Measurements from ENCODE around the genes ARMCX1, GPRASP2, TCEAL9 and H2BW2.

DNA sequence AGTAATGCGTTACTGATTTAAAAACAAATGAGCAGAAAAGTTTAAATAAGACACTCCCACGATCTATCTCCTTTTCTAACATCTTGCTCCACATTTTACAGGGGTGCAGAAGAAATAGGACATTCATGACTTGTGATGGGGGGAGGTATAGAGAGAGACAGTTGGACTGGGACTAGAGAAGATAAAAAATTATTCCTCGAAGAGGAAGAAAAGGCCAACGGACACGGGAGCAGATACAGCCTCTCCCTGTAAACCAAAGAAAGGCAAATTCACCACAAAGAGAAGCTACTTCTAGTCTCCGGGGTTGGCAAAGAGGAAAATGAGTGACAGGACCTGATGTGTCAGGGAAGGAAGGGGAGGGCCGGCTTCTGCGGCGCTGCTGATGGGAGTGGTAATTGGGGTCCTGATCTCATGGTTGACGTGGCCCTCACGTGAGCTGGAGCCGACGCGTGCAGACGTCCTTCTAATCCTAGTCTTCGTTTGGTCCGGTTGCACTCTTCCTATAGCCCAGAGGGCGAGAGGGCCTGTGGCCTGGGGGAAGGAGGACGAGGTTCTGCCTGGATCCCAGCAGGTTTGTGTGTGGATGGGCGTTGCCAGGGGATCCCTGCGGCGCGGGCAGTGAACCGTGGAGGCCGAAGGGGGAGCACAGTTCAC is at the start of gene ARMCX1:
ARMCX1 (plus strand) TSS at position 458 of the 654 bp plus-strand sequence.
- PRO-cap: bidirectional peak, plus-strand start at position 510 of the sequence, minus-strand start at position 353 of the sequence

DNA sequence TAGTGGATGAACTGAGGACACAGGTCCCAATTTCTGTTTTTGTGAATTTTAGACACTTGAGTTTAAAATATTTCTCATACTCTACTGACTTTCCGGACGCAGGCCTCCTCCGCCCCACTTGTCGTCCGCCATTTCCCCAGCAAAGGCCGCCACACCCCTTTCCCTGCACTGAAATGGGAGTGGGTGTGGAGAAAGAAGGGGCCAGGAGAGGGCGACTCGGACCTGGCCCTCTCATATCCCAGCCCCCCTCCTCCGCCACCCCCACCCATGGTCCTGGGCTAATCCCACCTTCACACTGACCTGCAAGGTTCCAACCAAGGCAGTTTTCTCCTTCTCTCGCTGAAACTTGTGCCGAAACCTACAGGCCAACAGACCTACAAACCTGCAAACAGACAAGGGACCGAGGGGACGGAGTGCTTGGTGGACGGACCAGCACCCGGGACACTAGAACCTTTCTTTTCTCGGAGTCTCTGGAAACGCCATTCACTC is 553 bp downstream of the ARMCX6 start:
- PRO-cap: bidirectional peak, plus-strand start at position 171 of the sequence, minus-strand start at position 134 of the sequence

DNA sequence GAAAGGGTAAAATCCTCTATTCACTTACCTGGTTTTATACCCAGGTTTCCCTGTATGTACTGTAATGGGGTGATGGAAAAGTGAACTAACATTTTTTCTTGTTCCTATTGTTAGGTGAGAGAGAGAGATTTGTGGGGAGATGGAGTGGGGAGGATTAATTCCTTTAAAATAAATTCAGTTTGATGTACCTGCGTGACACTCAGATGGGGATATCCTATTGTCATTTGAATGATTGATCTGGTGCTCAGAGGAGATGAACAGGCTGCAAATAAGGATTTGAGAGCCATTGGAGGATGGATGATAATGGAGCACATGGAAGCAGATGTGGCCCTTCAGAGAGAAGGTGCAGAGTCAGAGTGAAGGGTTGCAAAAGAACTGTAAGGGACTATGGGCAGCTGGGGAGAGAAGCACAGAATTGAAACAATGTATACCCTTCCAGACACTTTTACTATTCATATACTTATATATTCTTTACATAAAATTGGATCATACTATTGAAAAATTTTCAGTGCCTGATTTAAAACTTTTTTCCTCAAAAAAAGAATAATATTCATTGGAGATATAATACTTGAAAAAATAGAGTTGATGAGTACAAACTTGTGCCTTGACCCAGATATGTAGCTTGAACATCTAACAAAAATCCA is 5.2 kb downstream of the ARMCX3 start:
- PRO-cap: no peak

DNA sequence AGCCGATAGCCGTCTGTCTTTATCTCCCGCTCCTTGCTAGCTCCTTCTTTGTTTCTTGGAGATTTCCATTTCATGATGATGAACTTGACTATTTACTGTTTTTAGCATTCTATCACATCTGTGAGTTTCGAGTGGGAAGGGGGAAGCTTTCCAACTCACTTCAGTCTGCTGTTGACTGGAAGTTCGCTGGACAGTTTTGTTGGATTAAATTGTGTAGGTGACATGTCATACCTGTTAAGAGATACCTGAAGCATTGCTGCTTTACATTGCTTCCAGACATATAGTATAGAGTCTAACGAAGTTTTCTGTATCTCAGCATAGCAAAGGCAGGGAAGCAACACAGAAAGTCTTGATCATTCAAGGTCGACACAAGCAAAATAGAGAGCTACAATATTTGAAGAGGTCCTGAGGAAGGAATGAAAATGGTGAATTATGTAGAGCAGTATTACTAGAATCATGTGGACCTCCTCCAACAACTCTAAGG is 15.3 kb downstream of the ARMCX3 start:
- PRO-cap: no peak

- PRO-cap: no peak
Observed at GRCh38 chrX:102339142-102339537, 92.2 kb downstream of the NXF2 start.

DNA sequence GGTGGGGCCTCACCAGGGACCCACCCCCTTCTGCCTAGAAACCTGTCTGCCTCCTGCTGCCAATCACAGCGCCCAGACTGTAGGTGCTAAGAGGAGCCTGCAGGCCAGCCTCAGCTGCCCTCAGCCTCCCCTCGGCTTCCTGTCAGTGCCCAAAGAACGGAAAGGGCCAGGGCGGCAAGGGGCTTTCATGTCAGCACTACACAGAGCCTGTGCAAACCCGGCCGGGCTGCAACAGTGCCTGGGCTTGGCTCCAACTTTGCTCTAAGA is 92.5 kb downstream of the NXF2 start:
- PRO-cap: no peak

DNA sequence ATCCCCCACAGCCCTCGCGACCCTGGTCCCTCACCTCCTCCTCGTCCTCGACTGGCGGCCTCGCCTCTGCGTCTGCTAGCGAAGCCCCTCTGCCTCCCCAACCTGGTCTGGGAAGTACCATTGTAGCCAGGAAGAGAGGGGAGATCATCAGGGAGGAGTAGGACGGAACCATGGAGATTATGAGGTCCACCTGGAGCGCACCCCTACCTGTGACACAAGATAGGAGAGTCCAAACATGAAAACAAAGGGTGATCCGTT is 31.9 kb upstream of the NXF2B start:
- PRO-cap: no peak

- PRO-cap: unidirectional peak, plus-strand start at chrX:102712495
Observed at GRCh38 chrX:102711694-102712598, at the start of gene GPRASP2. GPRASP2 (plus strand) TSS chrX:102712448.

DNA sequence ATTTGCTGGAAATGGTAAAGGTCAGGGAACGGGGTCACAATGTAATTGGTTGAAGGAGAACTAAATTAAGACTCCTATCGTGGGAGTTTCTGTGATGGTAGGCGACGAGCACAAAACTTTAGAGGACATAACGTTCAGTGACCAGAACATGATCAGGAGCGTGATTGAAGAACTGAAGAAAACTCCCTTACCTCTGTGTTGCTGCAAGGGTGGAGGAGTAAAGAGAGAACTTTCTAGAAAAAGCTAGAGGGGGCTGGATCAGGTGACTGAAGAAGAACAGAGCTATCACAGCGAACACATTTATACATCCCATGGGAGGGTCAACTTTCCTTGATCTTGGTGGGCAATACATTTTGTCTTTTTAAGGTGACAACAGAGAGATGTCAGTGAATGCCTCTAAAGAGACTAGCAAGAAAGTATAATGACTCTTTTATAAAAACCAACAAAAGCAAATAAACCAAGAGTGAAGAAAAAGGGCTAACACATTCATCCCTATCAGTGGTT is 3.8 kb downstream of the BEX4 start:
- PRO-cap: no peak

GRCh38 chrX:103355962-103356878 is at the start of gene TCEAL9:
TCEAL9 (plus strand) TSS chrX:103356506.
- PRO-cap: bidirectional peak, plus-strand start at chrX:103356518, minus-strand start at chrX:103356276

- PRO-cap: bidirectional peak, plus-strand start at chrX:103357117, minus-strand start at chrX:103357046
Observed at GRCh38 chrX:103356879-103357544, 706 bp downstream of the TCEAL9 start.

- PRO-cap: no peak
Observed at GRCh38 chrX:103431174-103431991, 55.0 kb downstream of the BEX3 start.

GRCh38 chrX:103626822-103627303 is 1.9 kb upstream of the TCEAL1 start:
- PRO-cap: no peak

- PRO-cap: no peak
Observed at GRCh38 chrX:103742208-103742707, 31.5 kb downstream of the TMEM31 start.

DNA sequence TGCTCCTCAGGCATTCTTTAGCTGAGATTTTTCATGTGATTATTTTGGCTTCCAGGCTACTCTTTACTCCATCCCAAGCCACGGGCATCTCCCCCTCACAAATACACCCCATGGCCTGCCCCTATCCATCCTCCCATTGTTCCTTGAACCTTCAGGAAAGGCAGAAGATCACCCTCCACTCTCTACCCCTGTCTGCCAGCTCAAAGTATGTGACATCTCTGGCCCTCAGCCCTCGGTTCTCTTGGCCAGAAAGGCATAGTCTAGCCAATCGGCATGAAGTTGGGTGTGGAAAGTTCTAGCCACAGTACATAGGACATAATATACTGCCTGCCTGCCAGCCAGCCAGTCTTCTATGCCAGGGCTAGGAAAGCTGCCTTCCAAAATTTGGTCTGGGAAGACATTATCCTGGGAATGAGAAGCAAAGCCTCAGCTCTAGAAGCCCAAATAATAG is 3.2 kb upstream of the PLP1 start:
- PRO-cap: no peak

DNA sequence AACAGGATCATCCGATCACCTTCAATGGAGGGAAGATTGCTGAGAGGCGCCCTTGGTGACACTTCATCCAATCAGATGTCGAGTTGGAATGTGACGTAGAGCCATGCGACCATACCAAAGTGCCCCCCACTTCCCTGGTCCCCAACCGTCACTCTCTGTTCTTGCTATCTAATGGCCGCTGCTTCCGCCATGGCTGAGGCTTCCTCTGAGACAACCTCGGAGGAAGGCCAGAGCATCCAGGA is at the start of gene H2BW2:
H2BW2 (plus strand) TSS at position 151 of the 242 bp plus-strand sequence.
- PRO-cap: no peak

DNA sequence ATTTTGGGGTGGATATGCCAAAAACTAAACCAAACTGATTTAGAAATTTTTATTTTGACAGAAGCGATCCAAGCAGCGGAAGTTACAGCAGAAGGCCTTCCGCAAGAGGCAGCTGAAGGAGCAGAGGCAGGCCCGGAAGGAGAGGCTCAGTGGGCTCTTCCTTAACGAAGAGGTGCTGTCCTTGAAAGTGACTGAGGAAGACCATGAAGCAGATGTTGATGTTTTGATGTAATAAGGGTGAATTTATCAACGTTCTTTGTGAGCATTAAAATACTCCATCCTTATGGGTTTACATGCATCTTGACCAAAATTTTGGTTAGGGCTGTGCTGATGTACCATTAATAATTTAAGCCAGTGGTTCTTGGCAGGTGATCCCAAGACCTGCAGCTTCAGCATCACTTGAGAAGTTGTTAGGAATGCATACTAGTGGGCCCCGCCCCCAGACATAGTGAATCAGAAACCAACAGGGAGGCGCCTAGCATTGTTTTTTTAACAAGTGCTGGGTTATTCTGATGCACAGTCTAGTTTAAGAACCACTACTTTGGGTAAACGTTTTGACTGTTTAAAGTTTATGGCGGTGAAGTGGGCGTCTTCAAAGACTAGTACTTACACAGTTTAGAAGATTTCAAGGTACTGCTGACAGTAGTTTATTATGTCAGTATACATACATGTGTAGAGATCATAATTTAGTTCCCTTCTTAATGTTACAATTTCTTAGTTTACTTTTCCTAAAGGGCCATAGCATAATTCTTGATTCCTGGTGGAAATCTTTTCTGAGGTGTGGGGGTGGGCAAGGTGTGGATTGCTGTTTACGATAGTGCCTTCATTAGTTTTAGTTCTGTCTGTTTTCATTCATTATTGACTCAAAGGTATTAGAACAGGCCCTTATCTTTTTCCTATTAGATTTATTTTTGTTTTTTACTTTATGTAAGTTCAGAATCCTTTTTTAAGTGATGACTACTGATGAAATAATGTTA is 23.6 kb downstream of the FAM199X start:
- PRO-cap: no peak

DNA sequence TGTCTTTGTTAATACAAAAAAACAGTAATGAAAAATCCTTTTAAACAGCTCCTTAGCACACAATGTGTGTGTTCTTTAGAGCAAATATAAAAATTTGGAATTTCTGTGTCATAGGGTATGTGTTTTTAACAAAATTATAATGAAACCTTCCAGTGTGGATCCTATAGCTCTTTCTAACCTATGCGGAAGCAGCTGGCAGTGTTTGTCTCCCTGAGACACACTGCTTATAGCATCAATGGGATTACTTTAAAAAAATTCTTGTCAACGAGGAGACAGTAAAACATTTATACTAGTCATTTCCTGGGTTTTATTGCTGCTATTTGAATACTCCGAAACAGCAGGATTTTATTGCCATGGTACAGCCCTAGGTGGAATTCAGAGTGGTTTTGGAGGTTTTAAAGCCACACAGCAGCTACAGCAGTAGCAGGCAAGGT is 145.1 kb upstream of the IL1RAPL2 start:
- PRO-cap: no peak

- PRO-cap: no peak
Observed at GRCh38 chrX:105796546-105797606, 25.5 kb upstream of the NRK start.

GRCh38 chrX:106725830-106726354 is 609 bp upstream of the RNF128 start:
- PRO-cap: no peak